Hematopoietic multipotent progenitor cell (in vitro differentiated cells): ENCODE results near the genes SMIM10L2A and MAGEC2.

DNA sequence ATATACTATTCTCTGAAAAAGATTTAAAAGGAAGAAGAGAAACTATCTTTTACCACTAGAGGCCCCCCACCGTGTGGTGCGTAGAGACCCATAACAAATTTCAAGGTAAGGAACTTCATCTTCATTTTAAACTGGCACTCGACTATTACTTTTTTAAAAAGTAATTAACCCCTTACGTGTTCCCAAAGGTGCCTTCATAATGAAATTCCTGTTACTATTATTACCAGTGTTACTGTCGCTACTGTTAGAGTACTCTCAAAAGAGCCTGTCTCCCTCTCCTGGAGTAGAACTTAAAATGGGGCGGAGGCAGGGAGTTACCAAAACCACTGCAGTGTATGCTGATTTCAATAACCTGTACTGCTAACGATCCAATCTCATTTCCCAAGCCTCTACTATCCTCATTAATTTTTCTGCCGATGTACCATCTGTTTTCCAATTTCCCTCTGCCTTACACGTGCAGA lies 888 bp upstream of the STK26 start:
- CAGE, long polyA plus RNA, result no peak

GRCh38 chrX:133009572-133010167 lies 51.2 kb upstream of the HS6ST2 start:
- CAGE, long polyA plus RNA, result no peak

GRCh38 chrX:134000117-134000540 lies 14.7 kb upstream of the GPC3 start:
- CAGE, long polyA plus RNA, result no peak

DNA sequence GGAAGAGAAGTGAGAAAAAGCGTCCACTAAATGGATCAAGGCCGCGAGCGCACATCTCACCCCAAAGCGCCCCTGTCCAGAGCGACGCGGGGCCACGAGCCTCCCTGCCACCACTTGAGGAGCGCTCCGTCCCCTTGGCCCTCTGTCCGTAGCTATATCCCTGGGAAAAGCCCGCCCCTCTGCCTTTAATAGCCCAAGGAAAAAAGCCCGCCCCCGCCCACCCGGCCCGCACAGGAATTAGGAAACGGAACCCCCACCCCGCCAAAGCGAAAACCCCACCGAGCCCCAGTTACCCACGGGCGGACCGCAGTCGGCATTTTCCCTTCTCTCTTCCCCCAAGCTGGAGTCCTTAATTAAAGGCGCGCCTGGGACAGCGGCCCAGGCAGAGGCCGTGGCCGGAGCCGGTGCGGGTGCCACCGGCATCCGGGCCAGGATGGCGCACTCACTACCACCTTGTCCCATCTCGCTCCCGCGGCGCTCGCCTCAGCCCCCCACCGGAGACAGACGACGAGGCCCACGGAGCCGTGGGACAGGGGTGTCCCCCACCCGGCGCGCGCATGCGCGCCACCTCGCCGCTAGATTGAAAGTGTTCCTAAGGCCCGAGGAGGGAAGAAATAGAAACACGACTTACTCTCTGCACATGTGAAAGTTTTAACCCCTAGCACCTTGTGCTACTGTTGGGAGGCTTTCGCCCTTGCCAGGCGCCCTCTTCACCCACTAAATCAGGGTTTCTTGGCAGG lies 64.5 kb upstream of the CCDC160 start:
- CAGE, long polyA plus RNA, result no peak

DNA sequence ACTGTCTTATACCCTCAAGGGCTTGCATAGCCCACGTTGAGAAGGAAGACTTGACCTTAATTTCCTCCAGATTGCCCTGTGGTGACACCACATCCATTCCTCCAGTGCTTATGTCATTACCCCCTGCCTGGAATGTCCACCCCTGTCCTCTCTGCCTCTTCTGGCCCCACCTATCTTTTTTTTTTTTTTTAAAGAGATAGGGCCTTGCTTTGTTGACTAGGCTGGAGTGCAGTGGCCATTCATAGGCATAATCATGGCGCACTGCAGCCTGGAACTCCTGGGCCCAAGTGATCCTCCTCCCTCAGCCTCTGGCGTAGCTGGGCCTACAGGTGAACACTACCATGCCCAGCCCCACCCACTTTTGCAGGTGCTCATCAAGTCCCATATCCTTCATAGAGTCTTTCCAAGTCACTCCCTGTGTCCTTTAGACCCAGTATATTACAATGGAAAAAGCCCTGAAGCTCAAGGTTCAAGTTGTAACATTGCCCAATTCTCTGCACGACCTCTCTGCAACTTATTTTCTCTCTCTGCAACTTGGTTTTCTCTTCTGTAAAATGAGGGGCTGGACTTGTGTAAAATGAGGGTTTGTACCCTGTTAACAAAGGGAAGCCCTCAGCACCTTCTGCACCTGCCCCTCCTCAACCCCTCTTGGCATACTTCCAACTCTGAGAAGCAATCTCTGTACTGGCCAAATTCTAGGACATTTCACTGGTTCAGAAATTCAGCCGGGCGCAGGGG lies 77.6 kb downstream of the HPRT1 start:
- CAGE, long polyA plus RNA, result no peak

DNA sequence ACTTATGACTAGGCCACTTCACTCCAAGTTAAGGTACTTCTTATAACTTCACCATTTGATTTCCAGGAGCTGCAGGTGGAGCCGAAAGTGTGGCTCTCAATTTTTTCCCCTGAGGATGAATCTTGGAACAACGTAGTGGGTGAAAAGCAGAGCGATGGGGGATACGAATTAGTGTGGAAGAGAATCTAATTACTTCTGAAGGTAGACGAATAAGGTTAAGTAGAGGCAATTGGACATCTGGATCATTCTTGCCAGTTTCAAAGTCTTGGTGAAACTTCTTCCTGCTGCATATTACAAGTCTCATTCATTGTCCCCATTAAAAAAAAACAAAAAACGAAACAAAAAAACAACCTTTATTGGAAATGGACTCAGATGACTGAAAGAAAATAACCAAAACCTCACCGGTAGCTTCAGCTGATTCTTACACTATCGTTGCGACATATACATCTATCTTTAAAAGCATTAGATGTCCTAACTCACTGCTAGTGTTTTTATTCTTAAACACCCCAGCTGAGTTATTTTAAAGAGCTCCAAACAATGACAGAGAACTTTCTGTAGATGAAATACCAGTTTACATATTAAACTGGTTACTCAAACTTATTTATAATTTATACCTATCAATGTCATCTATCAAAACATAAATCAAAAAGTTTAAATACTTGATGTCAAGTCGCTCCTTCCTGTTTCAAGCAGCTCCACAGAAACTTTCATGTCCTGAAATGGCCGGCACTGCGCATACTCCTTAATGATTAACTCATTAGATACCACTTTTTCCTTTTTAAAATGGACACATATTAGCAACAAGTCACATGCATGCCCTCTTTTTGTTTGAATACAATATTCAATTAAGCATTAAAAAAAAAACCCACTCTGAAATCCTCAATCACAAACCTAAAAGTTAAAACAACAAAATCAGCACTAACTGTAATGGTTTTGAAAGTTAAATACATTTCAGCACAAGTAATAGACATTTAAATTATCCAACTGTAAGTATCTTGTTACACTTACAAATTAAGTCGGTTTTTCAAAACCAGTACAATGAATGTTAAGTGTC lies 87.2 kb downstream of the HPRT1 start:
- CAGE, long polyA plus RNA, result no peak

- CAGE, long polyA plus RNA, result no peak
These were observed 3.1 kb downstream of the PABIR2 start for GRCh38 chrX:134793784-134794459.

DNA sequence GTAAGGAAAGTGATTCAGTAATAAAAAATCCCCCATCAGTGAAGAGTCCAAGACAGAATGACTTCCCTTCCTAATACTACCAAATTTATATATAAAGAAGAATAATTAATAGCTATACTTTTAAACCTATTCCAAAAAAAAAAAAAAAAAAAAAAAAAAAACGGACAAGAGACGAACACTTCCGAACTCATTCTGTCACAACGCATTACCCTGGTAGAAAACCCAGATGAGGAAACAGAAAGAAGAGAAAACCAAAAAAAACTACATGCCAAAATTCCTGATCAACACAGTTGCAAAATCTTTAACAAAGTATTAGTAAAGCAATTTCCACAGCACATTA lies 5.3 kb downstream of the CT55 start:
- CAGE, long polyA plus RNA, result no peak

GRCh38 chrX:135293219-135294279 lies 15.7 kb upstream of the ETDC start:
- CAGE, long polyA plus RNA, result no peak

DNA sequence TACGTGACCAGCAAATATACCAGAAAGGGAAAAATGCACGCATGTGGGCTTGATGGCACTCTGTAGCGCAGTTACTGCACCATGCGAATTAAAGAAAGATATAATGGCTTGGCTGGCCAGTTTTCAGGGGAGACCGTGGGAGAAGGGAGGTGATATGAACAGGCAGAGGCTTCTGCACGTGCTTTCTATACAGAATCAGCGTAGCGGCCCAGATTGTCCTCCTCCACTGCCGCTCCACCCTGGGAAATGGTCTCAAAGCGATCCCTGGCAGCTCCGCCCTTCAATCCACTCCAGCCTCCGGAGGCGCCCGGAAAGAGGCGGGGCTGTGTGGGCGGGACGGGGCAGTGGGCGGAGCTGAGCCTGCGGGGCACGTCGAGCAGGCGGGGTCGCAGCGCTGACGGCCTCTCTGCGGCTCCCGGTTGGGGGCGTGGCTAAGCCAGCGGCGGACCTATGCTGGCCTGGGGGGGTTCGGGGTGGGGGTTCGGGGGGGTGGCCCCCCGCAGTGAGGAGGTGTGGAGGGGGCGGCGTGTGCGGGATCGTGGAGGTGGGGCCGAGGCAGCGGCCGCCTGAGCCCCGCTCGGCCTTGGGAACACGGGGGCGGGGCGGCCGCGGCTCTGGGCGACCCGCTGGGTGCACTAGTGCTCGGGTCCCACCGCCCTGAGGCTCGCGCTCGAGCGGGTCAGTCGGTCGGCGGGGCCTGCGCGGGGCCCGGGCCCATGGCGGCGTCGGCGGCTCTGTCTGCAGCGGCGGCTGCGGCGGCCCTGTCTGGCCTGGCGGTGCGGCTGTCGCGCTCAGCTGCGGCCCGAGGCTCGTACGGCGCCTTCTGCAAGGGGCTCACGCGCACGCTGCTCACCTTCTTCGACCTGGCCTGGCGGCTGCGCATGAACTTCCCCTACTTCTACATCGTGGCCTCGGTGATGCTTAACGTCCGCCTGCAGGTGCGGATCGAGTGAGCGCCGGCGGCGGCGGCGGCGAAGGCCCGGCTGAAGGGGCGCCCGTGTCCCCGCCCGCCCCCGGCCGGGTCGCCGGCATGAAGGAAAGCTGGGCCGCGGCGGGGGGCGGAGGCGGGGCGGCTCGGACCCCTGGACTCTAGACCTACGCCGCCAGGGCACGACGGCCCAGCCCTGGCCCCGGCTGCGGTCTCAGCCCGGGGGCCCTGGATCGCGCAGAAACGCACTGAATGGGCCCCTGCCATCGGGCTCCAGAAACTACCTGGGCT lies at the start of gene SMIM10L2A:
Gene SMIM10L2A, plus strand, starts transcription at position 529 of the 1,219 bp plus-strand sequence.
- CAGE, long polyA plus RNA, result no peak

DNA sequence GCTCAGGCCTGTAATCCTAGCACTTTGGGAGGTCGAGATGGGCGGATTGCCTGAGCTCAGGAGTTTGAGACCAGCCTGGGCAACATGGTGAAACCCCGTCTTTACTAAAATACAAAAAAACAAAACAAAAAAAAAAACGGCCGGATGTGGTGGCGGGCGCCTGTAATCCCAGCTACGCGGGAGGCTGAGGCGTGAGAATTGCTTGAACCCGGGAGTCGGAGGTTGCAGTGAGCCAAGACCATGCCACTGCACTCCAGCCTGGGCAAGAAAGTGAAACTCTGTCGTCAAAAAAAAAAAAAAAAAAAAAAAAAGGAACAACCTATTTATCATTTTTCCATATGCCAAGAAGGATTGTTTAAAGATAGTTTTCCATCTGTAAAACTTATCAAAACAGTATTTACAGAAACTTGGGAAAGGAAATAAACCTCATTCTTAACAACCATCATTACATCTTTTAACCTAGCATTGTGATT lies 2.7 kb downstream of the INTS6L start:
- CAGE, long polyA plus RNA, result no peak

DNA sequence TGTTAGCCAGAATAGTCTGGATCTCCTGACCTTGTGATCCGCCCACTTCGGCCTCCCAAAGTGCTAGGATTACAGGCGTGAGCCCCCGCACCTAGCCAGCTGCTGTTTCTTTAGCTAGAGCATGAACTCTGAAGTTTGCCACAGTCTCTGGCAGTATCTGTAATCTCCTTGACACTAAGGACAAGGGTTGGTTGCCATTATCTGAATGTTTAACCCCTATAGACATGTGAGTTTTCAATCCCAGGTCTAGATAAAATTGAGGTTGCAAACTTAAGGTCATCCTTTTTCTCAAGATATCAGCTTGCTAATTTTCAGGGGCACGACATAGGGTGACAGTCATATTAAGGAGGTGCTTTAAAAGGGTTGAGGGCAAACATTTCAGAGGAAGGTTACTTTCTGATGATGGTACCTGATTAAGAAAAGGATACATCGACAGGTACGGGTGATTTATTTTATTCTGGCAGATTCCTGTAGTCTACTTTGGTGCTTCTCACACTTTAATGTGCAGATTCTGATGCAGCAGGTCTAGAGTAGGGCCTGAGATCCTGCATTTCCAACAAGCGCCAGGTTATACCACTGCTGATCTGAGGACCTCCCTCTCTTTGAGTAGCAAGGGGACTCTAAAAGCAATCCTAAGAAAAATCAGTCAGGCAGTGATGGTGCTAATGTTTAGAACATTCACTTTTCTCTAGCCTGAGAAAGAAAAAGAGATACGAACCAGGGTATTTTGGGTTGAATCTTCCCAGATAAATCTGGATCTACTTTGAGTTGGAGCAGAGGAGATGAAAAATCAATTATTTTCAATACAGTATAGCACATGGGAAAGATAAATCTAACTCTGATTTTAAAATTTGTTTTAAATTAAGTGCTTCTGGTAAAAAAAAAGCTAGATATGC lies 22.7 kb upstream of the FHL1 start:
- CAGE, long polyA plus RNA, result no peak

- CAGE, long polyA plus RNA, result no peak
These were observed 307.8 kb upstream of the F9 start for GRCh38 chrX:139222600-139223251.

DNA sequence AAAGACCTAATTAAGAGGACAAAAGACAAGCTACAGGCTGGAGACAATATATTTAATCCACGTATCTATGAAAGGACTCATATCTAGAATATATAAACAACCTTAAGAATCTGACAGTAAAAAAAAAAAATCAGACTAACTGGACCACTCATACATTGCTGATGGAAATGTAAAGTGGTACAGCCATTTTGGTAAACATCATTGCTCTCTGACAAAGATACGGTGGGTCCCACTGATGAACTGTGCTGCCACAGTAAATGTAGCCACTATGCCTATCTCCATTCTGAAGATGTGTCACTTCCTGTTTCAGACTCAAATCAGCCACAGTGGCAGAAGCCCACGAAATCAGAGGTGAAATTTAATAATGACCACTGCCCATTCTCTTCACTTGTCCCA lies 304 bp upstream of the F9 start:
- CAGE, long polyA plus RNA, result no peak

- CAGE, long polyA plus RNA, result no peak
These were observed 83.5 kb downstream of the ATP11C start for GRCh38 chrX:139848847-139850272.

GRCh38 chrX:139931678-139931874 lies 1.3 kb downstream of the ATP11C start:
- CAGE, long polyA plus RNA, result no peak

DNA sequence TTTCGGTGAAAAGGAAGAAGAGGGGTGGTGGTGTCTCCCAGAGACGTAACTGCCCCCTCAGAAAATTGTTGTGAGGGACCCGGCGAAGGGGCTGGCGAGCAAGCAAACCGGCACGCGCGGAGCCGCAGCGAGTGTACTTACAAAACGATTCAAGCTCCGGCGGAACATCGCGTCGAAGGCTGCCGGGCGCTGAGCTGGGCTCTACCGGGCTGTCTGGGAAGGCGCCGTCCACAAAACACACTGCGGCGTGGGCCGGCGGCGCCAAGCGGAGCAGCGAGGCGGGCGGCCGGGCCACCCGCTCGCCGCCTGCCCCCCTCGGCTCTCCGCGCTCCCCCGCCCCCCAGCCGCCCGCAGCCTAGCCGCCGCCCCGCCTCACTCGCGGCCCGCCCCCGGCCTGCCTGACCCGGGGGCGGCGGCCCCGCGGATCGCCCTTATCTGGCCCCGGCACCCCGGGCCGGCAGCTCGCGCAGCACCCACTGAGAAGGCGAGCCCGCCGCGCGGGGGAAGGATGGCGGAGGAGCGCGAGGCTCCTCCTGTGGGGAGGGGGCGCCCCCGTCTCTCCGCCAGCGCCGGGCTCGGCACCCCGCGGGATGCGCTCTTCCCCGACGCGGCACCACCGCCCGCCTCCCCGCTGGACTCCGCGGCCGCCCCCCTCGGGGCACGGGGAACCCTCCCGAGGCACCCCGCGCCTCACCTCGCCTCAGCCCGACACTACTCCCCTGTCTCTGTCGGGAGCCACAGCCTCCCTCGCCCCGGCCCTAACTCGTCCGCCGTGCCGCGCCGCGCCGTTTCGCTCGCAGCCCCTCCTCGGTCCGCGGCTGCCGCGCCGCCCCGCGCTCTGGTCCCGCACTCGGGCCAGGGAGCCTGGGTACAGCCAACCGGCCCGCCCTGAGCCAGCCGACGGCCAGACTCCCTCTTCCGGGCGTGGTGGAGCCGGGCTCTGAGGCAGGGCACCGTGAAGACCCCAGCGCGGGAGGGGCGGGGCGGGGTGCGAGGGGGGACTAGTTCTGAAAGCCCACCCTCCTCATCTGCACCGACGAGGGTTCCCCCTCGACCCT lies 649 bp downstream of the ATP11C start:
- CAGE, long polyA plus RNA, result no peak

GRCh38 chrX:141117928-141118200 lies 59.1 kb downstream of the LDOC1 start:
- CAGE, long polyA plus RNA, result no peak

DNA sequence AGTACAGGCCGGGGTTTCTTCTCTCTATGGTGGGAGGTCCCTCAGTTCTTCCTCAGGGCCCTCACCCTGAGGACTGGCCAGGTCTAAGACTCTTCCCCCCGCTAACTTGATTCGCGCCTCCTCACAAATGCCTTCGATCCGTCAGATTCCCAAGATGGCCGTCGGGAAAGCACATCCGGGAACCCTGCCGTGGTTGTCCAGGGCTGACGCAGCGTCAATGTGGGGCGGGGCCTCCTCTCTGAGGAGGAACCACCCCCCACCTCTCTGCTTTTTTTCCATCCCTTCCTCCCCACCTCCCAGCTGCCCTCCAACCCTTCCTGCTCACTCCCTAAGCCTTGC lies at the start of gene MAGEC2:
Gene MAGEC2, minus strand, starts transcription at position 171 of the 339 bp plus-strand sequence.
- CAGE, long polyA plus RNA, result no peak

DNA sequence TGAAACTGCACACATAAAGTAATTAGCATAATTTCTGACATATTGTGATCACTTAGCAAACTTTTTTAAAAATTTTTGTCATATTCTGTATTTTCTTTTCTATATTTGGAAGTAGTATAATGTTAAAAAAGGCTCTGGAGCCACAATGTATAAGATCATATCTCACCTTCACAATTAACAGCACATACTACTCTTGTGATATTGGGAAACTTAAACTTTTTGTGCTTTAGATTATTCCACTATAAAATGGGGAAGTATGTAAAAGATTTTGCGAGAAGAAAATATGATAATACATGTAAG lies 322.6 kb upstream of the SPANXN4 start:
- CAGE, long polyA plus RNA, result no peak